Cardiac fibroblast (primary cell): ENCODE measurements around a stretch of chr18.

GRCh38 chr18:48324630-48325156, 84.5 kb downstream of the ZBTB7C start:
- RRBS: no CpG with 5 or more reads among the region's 9 CpGs

DNA sequence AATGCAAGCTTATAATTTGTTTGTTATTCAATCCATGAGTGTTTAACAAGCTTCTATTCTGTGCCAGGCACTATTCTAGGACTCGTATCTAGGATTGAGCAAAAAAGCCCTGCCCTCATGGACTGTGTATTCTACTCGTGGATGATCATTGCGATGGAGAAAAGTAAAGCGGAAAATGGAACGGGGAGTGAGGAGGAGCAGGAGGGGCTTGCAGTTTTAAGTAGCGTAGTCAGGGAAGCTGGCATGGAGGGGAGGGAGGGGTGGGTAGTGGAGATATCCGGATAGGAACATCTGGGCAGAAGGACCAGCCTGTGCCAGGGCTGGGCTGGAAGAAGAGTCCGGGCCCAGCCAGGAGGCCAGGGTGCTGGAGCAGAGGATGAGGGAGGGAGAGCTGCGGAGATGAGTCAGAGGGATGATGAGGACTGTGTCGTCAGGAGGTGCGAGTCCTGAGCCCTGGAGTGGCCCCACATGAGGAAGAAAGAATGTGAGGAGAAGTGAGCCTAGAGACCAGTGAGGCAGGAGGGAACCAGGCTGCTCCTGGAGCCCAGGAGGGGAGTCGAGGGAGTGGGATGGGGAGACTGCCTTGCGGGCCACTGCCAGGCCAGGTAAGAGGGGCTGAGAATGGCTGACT, 82.3 kb downstream of the CTIF start:
- RRBS: 33% methylated on average over 2 of the region's 13 CpGs

DNA sequence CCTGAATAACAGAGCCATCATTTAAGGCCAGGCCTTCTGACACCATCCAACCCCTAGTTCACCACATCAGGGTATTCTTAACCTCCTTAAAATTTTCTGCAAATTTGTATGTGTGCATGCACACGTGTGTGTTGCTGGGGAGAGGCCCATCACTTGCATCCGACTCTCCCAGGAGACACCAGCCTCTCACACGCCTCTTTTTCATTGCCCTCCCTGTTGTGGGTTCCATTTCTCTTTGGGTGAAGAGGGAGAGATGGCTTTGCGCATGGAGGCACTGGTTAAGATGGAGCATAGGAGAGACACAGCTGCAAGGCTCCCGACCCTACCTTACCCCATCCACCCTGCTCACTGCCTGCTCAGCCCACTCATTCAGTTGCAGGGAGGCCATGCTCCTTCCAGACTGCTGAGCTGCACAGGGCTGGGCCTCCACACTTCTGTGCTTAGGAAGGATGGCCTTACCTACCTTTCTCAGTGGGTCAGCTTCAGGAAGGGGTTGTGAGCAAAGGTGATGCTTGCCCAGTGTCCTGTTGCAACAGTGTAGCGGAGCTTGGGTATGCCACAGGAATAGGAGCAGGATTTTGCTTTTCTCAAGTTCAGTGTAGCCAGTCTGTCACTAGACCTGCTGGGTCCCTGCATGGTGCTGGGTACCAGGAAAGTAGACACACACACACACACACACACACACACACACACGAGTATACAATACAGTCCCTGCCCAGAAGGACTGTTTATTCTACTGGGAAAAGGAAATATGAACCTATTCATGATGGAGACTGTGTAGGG, 127.8 kb downstream of the CTIF start:
- RRBS: no CpG with 5 or more reads among the region's 7 CpGs

GRCh38 chr18:48680385-48681577, 141.9 kb downstream of the CTIF start:
- RRBS: no CpG with 5 or more reads among the region's 27 CpGs

DNA sequence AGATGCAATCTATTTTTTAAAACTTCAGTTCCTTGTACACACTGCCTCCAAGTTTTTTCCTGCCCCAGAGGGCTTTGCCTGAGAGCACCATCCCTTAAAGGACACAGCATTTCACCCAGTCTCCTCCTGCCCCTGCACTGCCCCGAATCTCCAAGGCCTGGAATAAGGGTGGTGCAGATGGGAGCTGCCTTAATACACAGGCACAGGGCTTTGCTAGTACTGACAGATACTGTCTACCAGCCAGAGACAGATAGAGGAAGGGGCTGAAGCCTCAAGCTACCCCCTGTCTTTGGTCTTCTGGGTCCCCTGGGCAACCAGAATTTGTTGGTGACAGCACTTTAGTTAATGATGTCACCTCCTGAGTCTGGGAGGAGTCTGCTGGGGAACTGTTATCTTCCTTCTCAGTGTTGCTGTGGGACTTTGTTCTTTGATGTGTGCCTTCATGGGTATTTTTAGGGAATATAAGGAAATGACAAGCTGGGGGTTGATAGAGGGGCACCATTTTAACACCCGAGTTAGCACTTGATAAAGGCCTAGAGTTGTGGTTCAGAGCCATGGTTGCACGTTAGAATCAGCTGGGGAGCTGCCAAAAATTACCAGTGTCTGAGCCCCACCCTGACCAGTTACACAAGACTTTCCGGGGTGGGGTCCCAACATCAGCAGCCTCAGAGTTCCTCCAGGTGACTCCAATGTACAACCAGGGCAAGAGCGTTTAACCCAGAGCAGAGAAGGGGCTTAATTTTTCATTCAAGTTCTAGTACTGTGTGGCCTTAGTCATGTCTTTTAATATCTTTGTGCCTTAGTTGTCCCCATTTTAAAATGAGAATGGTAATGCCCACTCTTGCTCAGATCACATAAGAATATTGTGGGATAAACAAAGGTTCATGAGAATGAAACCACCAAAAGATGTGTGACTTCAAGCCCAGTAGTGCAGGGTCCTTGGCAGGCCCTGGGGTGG, 136.8 kb downstream of the SMAD7 start:
- RRBS: no CpG with 5 or more reads among the region's 5 CpGs

DNA sequence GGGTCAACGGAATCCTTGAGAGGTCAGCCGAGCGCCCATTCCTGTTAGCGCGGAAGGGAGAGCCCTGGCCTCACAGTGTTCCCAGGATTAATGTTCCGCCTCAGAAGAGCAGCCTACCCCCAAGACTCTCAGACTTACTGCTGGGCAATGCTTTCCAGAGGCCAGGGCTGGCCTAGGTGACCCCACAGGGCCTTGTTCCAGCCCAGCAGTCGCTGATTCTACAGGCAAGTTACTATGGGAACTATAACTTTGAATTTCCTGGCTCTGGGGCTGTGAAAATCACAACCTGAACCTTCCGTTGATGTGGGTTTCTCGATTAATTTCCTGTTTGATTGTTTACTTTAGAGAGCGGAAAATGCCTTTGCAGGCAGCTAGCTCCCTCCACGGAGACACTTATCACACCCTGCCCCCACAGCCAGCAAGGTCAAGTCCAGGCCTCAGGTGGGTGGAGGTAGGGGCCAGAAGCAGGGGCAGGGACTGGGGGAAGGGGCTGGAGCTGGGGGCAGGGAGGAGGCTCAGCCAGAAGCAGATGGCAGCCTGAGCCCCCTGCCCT, 108.2 kb downstream of the SMAD7 start:
- RRBS: no CpG with 5 or more reads among the region's 11 CpGs

- RRBS: no CpG with 5 or more reads among the region's 10 CpGs
Measured at GRCh38 chr18:48878264-48878791, 72.4 kb downstream of the SMAD7 start.

DNA sequence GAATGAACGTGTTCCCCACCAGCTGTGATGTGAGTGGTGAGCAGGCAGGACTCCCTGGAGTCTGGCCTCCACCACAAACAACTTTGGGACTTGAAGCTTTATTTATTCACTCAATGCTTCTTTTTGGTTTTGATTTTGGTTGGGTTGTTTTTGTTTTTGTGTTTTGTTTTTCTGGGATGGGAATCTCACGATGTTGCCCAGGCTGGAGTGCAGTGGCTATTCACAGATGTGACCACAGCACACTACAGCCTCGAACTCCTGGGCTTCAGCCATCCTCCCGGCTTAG, 71.0 kb downstream of the SMAD7 start:
- RRBS: no CpG with 5 or more reads among the region's 4 CpGs

DNA sequence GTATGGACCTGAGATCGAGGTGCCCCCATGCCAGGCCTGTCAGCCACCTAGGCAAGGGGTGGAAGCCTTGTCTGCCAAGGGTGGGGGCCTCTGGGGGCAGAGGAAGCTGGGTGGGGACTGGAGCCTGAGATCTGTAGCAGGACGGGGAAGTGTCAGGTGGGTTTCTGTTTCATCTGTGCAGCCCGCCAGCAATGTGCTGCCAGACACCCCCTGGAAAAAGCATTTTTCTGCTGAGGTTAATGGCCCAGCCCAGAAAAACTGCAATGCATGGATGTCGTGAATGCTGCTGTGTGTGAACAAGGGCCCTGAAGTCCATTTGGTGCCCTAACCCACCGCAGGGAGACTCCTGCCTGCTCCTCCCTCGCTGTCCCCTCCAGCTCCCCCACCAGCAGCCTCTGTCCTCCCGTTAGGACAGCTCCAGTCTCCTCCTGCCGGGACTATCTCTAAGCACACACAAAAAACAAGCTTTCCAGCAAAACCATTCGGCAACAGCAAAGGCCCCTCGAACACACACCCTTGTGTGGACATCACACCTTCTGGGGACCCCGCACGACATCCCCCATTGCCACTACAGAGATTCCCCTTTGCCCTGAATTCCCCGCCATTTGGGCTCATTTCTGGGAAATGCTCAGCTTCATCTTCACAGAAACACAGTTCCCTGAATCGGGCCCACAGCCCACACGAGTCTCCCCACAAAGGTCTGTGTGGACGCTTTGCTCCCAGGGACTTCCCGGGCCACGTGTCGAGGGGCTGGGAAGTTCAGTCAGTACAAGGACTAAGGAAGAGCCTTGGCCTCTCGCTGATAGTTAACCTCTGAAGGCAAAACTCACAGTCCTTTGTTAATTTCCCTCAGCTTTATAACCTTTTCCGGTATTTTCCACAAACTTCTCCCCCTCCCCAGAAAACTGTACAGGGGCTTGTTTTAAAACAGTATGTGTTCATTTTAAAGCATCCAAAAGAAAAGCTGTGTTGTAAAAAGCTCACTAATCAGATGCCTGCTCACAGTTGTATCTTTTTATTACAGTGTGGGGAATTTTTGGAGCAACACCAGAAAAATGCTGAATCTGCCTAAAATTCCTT, 26.1 kb downstream of the SMAD7 start:
- RRBS: no CpG with 5 or more reads among the region's 21 CpGs

DNA sequence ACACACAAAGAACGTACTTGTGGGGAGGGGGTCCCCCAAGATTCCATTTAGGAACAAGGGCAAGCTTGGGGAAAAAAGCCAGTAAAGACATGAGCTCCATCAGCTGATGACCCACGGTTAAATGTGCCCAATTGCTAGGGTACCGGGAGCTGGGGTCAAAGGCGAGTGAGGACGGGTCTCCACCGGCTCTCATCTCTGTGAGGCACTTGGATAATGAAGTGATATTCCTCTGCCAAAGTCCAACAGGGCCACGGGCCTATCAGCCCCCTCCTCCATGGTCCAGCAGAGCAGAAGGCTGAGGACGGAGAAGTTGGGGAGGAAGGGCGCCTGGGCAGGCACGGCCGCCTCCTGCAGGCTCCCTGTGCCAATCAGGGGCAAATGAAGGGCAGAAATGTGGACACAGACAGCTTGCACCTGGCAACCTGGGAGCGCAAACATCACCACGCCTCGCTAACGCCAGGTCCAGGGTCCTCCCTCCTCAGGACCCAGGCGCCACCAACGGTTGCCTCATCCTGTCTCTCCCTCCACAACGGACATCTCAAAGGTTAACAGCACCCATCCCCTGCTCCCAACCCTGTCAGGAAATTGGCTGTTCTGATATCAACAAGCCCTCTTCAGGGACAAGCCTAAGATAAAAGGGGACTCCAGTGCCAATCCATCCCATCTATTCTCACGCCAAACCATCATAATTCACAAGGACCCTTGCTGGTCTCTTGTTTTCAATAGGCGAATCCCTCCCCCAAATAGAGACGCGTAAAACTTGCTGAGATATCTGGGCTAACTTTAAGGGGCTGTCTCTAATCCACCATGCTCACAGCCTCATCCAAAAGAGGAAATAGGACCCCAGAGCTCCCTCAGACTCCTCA, 24.3 kb downstream of the SMAD7 start:
- RRBS: 81% methylated on average over 4 of the region's 22 CpGs

GRCh38 chr18:48928764-48929542, 21.8 kb downstream of the SMAD7 start:
- RRBS: no CpG with 5 or more reads among the region's 10 CpGs

- RRBS: under 1% methylated on average over 6 of the region's 21 CpGs
Measured at GRCh38 chr18:48952900-48953231, 2.1 kb upstream of the SMAD7 start.

GRCh38 chr18:48993892-48994674, 43.3 kb upstream of the SMAD7 start:
- RRBS: no CpG with 5 or more reads among the region's 18 CpGs

GRCh38 chr18:49237626-49238353, 222.7 kb downstream of the DYM start:
- RRBS: no CpG with 5 or more reads among the region's 3 CpGs

GRCh38 chr18:49476566-49476877, 10.5 kb downstream of the C18orf32 start:
- RRBS: no CpG with 5 or more reads among the region's 6 CpGs

DNA sequence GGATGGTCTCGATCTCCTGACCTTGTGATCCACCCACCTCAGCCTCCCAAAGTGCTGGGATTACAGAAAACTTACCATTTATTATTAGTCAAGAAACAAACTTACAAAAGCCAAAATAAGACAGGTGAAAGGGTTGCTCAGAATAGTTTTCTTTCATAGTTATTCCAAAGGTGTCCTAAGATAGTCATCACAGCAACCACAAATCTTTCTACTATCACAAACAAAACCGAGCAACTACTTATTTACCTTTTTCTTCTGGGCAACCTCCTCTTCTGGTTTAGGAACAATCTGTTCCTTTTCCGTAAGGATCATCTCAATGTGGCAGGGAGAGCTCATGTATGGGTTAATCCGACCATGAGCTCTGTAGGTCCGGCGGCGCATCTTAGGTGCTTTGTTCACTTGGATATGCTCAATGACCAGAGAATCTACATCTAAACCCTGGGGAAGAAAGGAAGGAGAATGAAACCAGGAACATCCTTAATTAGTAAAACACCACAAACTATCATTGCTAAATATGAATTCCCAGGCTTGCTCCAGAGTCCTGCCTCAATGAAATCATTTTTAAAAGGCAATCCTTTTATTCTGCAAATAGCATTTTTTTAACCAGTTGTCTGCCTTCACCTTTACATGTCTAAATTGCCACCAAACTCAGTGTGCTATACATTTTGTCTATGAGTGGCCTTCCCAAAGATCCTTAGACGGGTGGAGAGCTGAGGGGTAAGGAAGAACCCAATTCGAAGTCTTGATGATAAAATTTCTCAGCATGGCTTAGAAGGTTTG, 2.3 kb upstream of the C18orf32 start:
- RRBS: no CpG with 5 or more reads among the region's 9 CpGs

DNA sequence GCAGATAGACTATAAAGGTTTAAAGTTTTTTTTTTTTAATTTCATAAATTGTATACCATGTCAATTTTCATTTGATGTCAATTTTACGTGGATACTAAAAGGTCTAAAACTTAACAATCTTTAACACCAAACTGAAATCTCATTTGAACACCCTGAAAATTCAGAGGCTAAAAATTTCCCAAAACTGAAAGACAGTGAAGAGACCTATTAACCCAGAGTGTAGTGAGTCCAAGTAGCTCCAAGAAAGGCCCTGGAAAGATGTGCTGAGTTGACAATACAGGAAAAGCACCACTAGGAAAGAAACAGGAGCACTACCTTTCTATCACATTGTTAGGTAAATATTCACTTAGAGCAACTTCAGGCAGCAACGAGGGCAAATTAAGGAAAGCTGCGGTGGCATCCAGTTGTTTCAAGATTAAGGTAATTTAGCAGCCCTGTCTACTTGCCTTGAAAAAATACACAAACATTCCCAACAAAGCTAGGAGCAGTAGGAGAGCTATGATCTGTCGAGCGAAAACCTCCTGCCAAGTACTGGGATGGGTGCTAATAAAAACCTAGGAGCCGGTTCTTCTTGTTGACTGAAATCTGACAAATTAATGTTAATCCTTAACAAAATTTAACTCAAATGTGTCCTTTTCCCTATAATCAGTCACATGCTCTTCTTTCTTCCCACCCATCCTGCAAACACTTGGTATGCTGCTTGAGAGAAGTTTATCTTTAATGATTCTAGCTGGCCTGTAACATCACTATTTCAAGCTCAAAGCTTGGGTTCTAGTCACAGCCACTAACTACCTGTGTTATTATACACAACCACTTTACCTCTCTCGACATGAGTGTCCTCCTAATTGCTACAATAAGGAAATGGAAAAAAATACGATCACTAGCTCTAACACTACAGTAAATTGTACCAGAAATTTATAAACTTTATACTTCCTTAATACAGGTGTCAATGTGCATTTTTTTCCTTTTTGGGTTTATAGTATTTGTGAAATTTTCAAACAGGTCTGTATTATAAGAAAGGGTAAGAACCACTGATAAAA, 2.1 kb downstream of the ACAA2 start:
- RRBS: no CpG with 5 or more reads among the region's 8 CpGs

- RRBS: no CpG with 5 or more reads among the region's 8 CpGs
Measured at GRCh38 chr18:49859002-49859587, 45.8 kb upstream of the ACAA2 start.

- RRBS: no CpG with 5 or more reads among the region's 8 CpGs
Measured at GRCh38 chr18:49902682-49902928, 89.3 kb upstream of the ACAA2 start.

GRCh38 chr18:49954132-49954567, 140.8 kb upstream of the ACAA2 start:
- RRBS: no CpG with 5 or more reads among the region's 7 CpGs